Amniotic epithelial cell (primary cell): ENCODE measurements around the genes CAPN10 and HDLBP.

DNA sequence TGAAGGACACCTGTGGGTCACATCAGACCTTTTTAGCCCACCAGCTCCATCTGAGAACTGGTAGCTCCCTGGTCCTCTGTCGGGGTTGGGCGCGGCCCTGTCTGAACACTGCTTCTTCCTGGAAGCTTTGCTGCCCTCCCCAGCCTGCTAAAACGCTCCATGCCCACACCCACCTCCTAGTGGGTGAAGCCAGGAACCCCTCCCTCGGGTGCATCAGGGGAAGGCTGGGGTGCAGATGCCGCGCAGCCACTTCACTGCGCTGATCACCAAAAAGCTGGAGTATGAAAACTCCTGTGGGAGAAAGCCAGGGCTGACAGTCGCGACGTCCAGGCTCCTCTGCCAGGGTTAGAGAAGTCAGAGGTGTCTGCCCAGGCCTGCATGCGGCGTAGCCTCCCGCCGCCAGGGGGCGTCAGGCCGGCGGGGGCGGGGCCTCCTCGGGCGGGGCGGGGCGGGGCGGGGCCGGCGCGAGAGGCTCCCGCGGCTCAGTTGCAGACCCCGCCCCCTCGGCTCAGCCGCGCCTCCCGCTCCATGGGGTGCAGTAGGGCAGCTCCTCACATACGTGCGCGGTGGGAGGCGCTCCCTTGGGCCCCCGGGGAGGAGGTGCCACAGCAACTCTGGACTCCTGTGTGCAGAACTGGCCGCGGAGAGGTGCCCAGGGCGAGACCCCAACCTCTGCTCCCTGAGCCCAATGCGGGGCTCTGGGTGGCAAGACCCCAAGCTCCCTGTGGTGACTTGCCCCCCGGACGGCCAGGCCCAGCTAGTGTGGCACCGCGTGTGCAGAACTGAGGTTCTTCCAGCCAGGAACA is 2.0 kb upstream of the RNPEPL1 start:
- RRBS = 3% methylated on average over 10 of the region's 47 CpGs

GRCh38 chr2:240578095-240578786 is 8.3 kb upstream of the CAPN10 start:
- RRBS = 97% methylated on average over 3 of the region's 14 CpGs

GRCh38 chr2:240586481-240587632 is at the start of gene CAPN10:
TSS of gene CAPN10 (plus strand) at chr2:240586734.
- RRBS = 3% methylated on average over 14 of the region's 113 CpGs

DNA sequence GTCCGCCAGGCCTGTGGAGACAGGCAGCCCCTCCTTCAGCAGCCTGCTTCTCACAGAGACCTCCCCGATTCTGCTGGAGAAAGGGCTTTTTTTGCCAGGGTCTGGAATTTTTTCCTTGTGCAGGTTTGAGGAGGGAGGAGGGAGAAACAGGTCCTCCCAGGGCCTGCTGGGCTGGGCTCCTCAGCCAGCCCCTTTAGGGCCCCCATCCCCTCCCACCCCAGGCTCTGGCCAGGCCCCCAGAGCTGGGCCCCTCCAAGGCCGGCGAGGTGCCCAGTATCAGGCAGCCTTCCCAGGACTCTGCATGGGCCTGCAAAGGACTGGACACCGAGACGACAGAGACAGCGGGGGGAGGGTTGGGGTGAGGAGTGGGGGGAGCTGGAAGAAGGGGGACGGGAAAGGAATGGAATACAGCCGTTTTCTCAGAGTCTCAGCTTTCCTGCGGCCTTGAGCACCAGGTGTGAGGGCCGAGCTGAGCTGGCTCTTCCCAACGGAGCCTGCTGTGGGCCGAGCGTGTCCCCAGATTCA is 27.8 kb downstream of the KIF1A start:
- RRBS = no CpG with 5 or more reads among the region's 14 CpGs

GRCh38 chr2:240864319-240865069 is 4.1 kb upstream of the AGXT start:
- RRBS = no CpG with 5 or more reads among the region's 10 CpGs

DNA sequence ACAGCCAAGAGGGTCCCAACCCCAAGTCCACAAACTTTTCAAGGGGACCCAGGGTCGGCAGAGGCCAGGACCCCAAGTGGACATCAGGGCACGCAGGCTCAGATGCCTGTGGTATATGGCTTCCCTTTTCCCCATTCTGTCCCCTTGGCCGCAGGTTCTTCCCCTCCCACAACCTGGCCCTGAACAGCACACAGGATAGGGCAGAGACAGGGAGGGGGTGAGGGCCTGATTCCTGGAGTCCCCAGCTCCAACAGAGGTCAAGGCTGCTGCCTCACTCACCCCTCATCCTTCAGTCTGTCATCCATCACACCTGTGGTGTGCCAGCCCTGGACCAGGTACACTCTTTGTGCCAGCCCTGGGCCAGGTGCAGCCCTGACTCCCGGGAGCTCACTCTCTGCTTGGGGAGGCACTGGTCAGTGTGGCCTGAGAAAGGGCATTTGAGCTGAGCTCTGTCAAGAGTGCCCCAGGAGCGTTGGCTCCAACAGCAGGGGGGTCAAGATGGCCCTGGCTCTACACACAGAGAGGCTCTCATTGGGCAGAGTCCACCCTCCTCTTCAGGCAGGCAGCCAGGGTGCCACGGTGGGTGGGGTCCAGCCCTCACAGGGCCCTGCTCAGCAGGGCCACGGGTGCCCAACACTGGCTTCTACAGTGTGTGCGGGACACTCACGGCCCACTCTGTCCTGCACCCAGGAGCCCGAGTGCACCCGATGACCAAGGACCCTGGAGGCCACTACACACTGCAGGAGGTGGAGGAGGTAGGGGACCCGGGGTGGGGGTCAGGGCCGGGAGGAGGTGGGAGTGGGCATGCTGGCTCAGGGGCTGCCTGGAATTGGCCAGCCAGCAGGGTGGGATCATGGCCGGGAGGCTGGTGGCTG is 1.6 kb downstream of the AGXT start:
- RRBS = 22% methylated on average over 2 of the region's 14 CpGs

- RRBS = no CpG with 5 or more reads among the region's 7 CpGs
Measured at GRCh38 chr2:240880199-240880490, 11.5 kb downstream of the AGXT start.

DNA sequence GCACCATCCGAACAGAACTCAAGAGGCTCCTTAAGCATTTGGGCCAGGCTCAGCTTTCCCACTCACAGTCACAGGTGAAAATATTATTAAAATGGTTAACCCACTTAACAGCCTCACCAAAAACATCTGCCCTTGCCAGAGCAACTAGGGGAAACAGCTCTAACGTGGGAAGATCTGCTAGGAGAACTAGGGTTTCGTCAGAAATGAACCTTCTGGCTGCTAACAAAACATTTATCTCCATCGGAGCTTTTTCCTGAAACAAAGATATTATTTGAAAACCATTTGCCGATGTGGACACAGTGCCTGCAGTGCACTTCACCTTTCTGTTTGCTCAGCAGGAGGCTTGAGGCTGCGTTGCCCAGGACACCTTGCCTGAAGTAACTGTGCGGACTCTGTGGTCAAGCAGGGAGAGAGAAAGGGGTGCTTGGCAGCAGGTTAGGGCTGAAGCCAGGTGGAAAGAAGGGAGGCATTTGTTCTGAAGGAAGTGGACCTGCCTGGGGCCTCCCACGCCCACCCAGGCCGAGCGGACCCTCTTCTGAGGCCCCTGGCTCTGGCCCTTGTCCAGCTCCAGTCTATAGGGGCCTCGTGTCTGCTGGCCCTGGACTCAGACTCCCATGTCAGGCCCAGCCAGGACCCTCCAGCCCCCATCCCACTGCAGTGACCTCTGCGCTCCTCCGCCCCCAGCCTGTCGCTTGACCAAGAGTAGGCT is 2.3 kb downstream of the SNED1 start:
- RRBS = no CpG with 5 or more reads among the region's 14 CpGs

GRCh38 chr2:241095903-241096723 is 6.0 kb downstream of the MTERF4 start:
- RRBS = no CpG with 5 or more reads among the region's 14 CpGs

DNA sequence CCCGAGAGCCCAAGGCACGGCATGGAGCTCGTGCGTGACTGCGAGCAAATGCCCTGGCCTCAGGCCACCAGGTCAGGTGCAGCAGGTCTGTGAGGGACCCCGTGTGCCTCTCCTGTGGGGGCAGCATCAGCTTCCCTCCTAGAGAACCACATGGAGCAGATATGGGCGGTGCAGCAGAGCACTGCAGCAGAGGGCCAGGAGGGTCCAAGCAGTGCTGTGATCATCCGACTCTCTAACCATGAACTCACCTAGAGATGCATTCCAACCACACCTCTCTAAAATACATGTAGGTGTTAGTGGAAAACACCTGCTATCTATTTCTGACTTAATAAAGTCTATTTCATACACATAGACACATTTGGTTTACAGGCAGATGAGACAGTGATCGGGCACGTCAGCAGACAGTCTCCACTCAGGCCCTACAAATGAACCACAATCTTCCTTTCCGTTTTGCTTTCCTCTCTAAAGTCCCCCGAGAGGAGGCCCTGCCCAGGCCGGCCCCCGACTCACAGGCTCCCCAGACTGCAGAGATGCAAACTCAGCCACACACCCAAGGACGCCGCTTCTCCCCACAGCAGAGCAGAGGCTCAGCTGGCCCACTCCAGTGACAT is 9.2 kb upstream of the MTERF4 start:
- RRBS = no CpG with 5 or more reads among the region's 16 CpGs

DNA sequence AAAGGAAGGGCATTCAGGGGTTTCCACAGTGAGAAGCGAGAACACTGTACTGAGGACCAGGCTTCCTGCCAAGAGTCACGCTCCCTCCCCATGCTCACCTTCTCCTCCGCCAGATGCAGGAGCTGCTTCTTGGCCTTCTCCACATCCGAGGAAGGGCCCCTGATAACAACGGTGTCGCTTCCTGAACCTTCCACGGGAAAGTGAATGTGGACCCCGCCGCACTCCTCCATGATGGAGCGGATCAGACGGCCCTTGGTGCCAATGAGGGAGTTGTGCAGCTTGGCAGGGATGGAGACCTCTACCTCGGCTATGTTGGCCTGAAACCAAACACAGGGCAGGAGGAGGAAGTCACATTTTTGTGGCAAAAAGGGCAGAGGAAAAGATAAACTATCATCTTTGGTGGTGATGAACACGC is 53.9 kb downstream of the ANO7 start:
- RRBS = no CpG with 5 or more reads among the region's 13 CpGs

GRCh38 chr2:241256088-241256531 is 59.4 kb downstream of the HDLBP start:
- RRBS = no CpG with 5 or more reads among the region's 11 CpGs

DNA sequence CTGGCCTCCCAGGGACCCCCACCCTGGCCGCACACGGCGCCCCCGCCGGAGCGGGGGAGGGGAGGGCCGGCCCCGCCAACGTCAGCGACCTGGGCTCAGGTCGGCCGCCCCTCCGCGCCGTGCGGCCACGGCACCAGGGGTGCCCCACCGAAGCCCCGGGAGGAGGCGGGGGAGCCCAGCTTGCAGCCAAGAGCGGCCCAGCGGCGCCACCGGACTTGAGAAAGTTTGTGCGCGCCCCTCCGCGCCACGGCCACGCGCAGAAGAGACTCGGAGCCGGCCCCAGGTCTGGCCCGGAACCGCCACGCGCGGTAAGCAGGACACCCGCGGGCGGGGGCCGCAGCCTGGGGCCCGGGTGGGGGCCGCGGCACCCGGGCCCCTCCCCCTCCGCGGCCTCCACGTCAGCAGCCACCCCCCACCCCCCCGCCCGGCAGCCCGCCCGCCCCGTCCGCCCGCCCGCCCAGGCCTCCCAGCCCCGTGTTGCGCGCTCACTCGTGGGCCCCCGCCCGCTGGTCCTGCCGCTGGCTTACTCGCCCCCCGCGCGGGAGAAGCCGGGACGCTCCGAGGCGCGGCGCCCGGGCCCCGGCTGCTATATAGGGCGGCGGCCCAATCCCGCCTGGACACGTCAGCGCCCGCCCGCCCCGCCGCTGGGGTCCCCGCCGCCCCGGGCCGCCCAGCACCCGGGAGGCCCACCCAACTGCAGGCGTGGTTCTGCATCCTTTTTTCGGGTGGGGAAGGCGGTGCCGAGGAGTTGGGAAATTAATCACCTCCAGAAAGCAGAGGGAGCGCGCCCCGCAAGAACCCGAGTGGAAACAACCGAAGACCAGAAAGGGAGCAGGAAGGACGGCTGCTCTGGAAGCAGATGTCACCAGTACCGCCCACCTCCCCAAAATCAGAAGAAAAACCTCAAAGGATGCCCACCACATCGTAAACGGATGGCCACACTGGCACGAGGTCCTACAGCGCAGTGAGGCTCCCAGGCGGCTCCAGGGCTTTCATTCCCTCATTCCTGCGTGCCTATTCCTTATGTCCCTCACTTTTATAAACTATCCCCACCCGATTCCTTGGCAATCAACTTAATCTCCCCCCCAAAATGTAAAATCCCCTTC is 42.8 kb downstream of the HDLBP start:
- RRBS = 2% methylated on average over 48 of the region's 108 CpGs

GRCh38 chr2:241315597-241315826 is at the start of gene HDLBP:
TSS of gene HDLBP (minus strand) at chr2:241315672.
- RRBS = no CpG with 5 or more reads among the region's 17 CpGs

- RRBS = no CpG with 5 or more reads among the region's 5 CpGs
Measured at GRCh38 chr2:241329470-241329784, 13.7 kb downstream of the SEPTIN2 start.

- RRBS = no CpG with 5 or more reads among the region's 6 CpGs
Measured at GRCh38 chr2:241358221-241359026, 2.3 kb downstream of the FARP2 start.

- RRBS = no CpG with 5 or more reads among the region's 10 CpGs
Measured at GRCh38 chr2:241505586-241506213, 2.7 kb downstream of the STK25 start.

- RRBS = no CpG with 5 or more reads among the region's 13 CpGs
Measured at GRCh38 chr2:241542269-241542508, 16.4 kb upstream of the BOK start.

DNA sequence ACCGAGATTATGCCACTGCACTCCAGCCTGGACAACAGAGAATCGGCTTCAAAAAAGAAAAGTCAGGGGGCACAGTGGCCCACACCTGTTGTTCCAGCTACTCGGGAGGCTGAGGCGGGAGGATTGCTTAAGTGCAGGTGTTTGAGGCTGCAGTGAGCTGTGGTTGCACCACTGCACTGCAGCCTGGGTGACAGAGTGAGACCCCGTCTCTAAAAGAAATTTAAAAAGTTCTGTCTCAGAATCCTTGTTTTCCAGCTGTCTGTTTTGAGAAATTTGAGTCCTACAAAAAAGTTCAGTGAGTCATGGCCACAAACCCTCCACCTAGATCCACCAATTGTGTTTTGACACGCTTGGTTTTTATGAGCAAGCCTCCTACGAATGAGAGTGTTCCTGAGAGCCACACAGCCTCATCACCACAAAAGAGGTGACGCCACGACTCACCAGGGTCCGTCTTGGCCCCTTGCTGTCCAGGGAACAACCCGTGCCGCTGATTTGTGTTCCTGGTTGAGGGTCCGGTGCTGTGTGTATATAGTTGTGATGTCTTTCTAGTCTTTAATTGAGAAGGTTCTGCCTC is 21.6 kb downstream of the DTYMK start:
- RRBS = no CpG with 5 or more reads among the region's 13 CpGs

GRCh38 chr2:241758924-241759420 is 17.6 kb upstream of the GAL3ST2 start:
- RRBS = no CpG with 5 or more reads among the region's 12 CpGs